Ishikawa (cell line): ENCODE measurements around a stretch of chr2.

DNA sequence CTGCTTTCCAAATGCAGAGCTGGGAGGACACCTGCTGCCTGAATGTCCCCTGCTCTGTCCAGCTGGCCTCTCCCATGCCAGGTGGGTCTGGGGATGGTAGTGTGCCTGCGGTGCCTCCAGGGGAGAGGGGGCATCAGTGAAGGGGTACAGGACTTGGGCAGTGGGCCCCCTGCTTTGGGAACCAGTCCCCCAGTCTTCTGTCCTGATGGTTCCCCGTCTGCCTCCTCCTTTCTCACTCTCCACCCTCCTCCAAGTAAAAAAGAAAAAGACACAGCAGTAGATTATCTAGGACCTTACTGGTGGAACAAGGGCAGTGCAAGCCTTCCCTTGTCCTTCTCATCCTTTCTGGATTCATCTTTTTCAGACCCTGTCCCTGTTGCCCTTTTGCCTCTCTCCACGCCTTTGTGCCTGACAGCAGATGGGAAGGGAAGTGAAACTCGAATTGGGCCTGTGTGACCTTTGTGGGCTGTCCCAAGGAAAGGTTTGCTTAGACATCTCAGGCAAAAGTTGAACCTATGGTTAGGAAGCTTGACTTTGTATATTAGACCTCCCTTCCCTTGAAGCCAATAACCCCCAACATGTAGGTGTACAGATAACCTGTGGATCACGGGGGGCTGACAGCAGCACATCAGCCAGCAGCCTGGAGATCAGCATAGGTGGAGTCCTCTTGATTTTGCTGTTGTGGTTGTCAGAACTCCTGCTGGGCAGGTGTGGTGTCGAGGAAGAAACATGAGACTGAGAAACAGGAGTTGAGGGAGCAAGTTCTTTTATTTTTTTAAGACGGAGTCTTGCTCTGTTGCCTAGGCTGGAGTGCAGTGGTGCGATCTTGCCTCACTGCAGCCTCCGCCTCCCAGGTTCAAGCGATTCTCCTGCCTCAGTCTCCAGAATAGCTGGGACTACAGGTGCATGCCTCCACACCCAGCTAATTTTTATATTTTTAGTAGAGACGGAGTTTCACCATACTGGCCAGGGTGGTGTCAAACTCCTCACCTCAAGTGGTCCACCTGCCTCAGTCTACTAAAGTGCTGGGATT lies 185.3 kb downstream of the PRKCE start:
- RRBS: no CpG with 5 or more reads among the region's 11 CpGs

- RRBS: no CpG with 5 or more reads among the region's 7 CpGs
These were observed 220.8 kb downstream of the PRKCE start for GRCh38 chr2:45872064-45872858.

DNA sequence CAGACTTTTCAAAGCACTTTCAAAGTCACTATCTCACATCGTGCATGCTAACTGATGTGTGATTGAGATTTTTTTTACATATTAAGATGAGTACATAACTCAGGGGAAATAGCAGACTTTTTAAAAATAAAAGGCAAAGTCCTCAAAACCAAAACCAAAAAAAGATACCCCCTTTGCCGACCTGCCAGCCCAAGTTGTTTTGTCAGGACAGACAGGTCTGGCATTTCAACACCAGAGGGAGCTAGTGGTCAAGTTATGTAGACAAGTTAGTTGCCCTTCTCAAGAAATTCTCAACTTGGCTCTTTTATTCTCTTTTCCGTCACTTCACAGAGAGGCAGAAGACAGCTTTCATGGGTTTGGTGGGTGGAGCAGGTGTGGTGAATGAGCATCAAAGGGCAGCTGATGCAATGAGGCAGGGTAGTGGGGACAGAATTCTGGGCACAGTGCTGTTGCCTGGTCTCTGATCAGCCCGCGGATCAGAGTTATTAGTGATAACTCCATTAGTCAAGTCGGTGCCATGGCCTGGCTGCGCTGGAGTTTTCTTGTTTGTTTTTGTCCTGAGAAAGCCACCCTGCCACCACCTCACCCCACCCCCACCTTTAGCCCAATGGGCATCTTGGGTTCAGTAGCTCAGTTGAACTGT lies 303.7 kb upstream of the EPAS1 start:
- RRBS: no CpG with 5 or more reads among the region's 7 CpGs

- RRBS: 2% methylated on average over 25 of the region's 87 CpGs
These were observed 1.3 kb downstream of the EPAS1 start for GRCh38 chr2:46298233-46299258.

- RRBS: 2% methylated on average over 5 of the region's 36 CpGs
These were observed 2.4 kb downstream of the EPAS1 start for GRCh38 chr2:46299497-46300096.

DNA sequence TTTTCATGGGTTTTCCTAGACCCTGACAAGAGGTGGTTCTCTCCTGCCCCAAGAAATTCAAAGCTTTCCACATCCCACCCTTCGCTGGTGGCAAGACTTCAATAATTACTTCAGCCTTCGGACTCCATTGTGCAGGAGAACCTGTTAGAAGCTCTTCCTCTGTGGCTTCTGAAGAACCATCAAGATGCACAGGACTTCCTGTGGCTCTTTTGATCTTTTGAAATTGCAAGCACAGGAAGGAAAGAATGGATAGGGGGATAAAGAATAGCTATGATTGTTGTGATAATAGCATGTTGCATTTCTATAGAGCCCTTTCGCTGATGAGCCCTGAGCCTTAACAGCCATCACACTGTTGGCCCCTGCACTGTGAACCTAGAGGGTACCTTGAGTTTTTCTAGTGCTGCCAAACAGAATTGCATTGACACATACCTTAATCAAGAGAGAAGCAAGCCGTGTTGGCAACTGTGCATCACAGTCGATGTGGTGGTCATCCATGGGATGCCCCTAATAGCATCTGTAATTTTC lies 7.5 kb downstream of the EPAS1 start:
- RRBS: no CpG with 5 or more reads among the region's 5 CpGs

DNA sequence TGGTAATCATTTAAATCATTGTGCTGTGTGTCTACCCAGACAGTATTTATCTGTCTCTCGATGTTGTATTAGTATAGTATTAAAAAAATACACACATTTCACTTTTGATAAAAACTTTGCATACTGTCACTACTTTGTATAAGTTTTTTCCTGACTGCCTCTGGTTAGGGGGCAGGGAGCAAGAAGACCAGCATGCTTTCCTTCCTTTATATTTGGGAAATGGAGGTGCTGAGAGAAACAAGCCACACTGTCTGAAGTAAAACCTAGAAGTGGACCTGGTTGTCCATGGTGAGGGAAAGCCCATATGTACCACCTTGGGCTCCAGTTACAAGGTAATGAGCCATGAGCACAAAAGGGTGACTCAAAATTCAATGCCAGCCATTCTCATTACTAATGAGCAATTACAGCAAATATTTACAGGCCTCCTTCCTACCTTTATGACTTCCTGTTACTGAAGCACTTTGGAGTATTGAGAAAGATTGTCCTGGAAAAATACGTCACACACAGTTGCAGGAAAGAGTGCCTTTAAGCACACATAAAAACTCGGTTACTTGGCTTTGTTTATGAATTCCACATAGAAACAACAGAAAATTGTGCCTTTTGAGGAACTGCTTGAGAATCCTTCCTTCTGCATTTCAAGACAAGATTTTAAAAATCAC lies 9.1 kb downstream of the EPAS1 start:
- RRBS: no CpG with 5 or more reads among the region's 3 CpGs

DNA sequence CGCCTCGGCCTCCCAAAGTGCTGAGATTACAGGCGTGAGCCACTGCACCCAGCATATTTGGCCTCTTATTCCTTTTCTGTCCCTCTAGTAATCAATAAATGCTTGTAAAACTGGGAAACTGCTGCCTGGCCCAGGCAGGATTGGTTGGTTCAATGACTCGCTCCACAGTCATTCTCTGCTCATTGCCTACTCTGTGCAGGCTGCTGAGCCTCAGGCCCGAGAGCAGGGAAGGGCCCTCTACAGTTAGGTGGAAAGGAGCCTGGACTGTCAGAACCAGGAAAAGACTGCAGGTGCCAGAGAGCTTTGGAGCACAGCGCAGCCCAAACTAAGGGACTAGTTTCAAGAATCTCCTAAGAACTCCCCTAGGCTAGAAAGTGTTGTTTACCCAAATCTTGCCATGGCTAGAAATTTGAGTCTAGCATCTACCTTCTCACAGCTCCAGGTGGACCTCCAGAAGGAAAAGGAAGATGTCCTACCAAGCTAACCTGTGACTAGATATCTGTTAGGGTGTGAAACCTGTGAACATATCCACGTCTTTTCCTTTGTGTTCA lies 14.0 kb downstream of the EPAS1 start:
- RRBS: no CpG with 5 or more reads among the region's 7 CpGs

GRCh38 chr2:46338442-46339139 lies 41.4 kb downstream of the EPAS1 start:
- RRBS: no CpG with 5 or more reads among the region's 7 CpGs

DNA sequence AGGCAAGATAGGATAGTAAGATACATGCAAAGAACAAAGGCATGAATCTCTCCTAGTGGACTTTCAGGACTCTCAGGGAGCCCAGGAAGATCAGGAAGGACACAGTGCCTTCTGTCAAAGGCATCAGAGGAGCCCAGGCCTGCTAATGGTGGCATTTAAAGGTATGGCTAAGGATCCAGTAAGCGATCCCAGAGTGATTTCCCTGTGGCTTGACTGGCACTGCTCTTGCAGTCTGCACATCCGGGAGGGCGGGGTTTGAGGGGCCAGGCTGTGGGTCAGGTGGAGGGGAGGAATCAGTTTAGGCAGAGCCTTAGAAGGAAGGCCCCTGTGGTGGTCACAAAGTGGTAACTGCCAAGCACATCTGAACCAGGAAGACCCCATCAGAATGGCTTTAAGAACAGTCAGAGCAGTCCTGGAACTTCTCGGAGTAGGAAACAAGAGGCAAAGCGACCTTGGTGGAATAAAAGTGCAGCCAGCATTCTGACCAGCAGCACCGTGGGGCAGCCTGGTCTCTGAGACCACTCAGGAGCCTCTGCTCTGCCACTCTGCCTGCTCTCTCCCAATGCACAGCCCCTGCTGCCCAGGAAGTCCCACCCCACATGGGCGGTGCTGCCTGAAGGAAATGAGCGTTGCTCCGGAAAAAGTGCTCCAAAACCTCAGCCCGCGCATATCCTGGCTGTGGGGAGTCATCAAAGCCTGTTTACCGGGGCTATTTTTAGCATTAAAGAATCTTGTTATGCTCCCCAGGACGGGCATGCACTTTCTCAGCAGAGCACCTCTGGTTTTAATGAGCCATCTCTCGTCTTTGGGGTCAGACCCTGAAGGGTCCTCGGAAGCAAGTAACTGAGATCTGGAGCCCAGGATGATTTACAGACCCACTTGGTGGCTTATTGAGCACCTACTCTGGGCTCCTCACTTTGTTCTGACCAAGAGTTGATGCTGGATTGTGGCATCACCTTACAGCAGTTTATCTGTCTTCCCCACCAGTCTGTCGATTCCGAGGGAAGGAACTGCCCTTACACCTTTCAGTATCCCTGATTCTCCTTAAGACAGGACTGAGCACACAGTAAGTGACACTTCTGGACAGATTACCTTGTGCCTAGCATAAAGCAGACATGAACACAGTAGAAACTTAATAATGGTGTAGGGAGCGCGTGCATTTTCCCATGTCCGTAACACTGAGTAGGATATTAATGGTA lies 54.5 kb downstream of the EPAS1 start:
- RRBS: 92% methylated on average over 4 of the region's 20 CpGs

- RRBS: 90% methylated on average over 3 of the region's 13 CpGs
These were observed 63.6 kb downstream of the EPAS1 start for GRCh38 chr2:46360577-46361363.

- RRBS: no CpG with 5 or more reads among the region's 7 CpGs
These were observed 94.6 kb downstream of the SOCS5 start for GRCh38 chr2:46793596-46794101.

- RRBS: no CpG with 5 or more reads among the region's 4 CpGs
These were observed 67.7 kb downstream of the MCFD2 start for GRCh38 chr2:46847765-46848362.

DNA sequence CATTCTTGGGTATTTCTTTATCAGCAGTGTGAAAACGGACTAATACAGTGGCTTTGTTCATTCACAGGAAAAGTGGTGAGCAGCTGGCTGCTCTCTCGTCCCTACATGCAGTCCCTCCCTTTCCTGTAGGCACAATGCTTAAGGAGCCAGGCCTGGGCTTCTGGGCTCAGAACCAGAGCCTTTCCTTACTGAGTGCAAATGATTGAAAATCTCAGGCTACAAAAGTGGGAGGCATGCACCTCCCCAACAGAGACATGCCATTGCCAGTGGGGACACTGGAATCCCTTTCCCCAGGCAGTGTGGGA lies 61.4 kb downstream of the MCFD2 start:
- RRBS: no CpG with 5 or more reads among the region's 2 CpGs

- RRBS: no CpG with 5 or more reads among the region's 10 CpGs
These were observed 1.5 kb upstream of the TTC7A start for GRCh38 chr2:46939368-46940067.

DNA sequence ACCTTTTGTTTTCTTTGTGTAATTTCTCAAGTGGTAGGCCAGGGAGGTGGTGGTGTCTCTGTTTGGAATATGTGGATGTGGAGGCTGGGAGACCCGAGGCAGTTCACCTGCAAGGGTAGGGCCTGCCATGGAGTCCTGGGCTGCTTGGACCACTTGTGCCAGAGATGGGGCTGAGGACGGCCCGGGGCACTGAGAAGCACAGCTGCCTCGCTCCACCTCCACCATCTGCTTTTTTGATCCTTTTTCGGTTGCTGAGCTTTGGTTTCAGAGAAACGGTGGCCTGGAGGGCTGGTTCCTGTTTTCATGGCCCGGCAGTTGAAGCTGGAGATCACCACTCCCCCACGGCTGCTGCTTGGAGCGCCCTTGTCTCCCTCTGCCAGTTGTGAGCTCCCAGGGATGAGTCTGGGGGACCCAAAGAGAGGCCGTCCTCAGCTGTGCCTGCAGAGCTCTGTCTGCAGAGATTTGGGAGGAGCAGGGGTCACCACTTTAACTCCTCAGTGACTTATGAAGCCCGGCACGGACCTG lies 42.1 kb downstream of the TTC7A start:
- RRBS: 97% methylated on average over 3 of the region's 12 CpGs

DNA sequence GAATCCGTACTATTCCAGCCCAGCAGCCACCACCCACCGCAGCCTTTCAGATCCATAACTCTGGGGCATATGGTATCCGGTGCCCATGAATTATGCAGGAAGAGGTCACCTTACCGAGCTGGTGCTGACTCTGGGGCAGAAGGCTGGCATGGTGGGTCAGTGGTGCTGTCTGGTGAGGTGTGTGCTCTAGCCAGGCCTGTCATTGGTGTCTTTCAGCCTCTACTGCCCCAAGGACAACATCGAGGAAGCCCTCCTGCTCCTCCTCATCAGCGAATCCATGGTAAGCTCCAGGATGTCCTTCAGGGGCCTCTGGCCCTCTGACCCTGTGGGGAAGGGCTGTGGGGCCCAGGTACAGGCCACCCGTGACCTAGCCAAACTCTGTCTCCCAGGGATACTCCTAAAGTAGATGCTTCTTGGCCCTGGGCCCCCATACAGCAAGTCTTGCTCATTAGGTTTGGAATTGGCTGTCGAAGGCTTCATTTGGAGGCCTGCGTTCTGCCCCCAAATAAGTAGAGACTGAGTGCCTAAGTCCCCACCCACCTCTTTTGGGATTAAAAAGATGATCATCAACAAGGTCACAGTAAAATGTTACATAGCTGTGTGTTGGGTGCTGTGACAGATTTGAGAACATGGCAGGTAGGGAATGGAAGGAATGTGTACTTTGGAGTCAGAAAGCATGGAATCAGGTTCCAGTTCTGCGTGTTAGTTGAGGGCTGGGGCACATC lies 54.1 kb downstream of the TTC7A start:
- RRBS: no CpG with 5 or more reads among the region's 10 CpGs

DNA sequence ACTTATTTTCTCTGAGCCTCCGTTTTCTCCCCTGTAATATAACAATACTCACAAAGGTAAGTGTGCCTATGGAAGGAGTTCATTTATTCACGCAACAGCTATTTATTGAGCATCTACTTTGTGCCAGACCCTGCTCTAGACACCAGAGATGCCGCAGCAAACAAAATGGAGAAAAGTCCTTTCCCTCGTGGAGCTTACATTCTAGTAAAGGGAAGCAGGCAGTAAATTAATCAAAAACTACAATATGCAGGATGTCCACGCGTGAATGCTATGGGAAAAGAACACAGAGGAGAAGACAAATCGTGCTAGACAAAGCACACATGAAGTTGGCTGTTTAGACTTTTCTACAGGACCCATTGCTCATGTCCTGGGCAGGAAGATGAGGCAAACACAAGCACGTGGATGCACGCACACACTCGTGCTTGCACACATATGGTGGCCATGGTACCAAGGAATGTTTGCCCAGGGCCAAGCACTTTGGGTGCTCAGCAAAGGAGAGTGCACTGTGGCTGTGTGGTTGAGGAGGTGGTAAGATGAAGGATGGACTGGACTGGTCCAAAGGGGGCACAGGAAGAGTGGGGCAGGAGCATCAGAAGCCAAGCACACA lies 54.7 kb downstream of the TTC7A start:
- RRBS: no CpG with 5 or more reads among the region's 10 CpGs

DNA sequence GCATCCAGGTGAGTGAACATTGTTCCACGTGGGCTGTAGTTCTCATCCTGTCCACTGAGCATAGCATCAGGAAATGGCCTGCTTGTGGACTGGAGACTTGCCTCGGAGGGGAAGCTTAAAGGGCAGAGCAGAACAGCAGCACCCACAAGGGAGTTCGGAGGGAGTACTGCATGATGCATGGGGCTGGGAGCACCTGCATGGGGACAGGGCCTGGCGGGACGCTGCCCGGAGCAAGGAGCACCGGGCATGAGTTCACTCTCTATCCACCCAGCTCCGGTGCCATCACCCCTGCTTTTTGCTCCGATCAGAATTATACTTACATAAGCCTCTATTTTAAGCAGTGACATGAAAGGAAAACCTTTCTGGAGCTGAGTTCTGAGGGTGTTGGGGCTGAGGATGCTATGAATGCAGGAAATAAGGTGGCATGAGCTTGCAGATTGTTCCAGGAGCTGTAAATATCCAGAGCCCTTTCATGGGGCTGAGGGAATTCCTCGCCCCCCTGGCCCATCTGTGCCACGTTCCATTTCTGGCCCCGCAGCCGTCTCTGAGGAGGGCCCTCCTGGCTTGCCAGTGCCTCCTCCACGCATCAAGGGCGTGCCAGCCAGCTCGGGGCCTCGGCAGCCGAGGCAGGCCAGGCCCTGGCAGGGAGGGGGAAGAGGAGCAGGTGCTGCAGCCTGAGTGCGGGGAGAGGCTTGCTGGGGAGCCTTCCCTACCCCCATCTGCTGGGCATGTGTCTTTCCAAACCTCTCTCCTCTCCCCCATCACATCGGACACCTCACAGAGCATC lies 66.2 kb downstream of the TTC7A start:
- RRBS: no CpG with 5 or more reads among the region's 20 CpGs

GRCh38 chr2:47021588-47022281 lies 80.7 kb downstream of the TTC7A start:
- RRBS: 97% methylated on average over 2 of the region's 12 CpGs